ENCODE measurements around a stretch of chr6.

DNA sequence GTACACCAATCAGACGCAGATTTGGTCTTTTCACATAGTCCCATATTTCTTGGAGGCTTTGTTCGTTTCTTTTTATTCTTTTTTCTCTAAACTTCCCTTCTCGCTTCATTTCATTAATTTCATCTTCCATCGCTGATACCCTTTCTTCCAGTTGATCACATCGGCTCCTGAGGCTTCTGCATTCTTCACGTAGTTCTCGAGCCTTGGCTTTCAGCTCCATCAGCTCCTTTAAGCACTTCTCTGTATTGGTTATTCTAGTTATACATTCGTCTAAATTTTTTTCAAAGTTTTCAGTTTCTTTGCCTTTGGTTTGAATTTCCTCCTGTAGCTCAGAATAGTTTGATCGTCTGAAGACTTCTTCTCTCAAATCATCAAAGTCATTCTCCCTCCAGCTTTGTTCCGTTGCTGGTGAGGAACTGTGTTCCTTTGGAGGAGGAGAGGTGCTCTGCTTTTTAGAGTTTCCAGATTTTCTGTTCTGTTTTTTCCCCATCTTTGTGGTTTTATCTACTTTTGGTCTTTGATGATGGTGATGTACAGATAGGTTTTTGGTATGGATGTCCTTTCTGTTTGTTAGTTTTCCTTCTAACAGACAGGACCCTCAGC is 120.6 kb upstream of the SIM1 start:
- PRO-cap, 2 experiments = no peak in any of the 2 experiments

GRCh38 chr6:101203178-101203512 is 190.4 kb upstream of the GRIK2 start:
- PRO-cap, 2 experiments = no peak in any of the 2 experiments

DNA sequence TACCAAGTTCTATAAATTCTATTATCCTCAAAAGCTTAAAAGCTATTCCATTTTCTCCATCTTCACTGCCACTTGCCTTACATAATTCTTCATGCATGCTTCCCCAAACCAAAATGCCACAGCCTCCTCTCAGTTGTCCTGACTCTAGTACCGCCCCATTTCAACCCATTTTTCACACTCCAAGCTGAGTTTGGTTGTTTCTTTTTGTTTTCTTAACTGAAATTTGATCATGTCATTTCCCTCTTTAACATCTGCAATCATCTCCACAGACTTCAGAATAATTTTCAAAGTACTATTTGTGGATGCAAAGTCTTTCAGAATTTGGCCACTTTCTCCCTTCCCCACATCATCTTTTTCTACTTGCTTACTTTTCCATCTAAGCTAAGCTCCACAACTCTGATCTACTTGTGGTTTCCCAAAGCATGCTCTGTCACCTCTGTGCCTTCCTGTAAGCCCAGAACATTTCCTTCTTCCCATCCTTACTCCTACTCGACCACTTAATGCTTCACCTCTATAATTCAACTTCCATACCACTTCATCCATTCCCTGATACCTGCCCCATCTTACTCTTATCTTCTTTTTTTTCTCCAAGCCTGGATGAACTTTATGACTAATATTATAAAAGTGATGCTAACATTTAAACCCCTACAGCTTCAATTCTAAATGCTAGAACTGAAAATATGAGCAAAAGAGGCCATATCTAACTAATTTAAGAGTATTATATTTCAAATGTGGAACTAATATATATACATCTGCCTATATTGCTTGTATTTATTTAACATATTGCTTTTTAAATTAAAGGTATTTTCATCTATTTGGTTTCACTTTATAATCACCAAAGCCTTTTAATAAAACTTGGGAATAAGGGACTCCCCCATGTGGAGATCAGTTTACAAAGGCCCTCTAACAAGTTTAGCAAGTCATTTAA is 92.1 kb downstream of the HACE1 start:
- PRO-cap, 2 experiments = no peak in any of the 2 experiments

DNA sequence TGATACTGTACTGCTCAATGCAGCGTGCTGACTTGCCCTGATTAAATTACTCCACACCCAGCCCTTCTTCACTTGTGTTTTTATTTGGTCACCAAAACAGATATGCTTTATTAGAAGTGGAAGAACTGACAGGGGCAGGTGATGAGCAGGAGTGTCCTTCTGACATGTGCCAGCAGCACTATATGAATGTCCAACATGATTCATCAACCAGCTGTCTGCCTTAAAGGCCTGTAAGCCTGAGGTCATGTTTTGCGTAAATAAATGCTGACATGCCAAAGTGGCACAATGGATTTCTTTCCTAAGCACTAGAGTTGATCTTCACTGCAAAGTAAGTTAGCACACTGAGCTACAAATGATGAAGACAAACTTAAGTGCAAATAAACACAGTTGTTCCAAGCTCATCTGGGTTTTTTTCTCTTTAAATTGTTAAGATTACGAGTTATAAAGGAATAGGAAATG is 15.3 kb downstream of the POPDC3 start:
- PRO-cap, 2 experiments = no peak in any of the 2 experiments

- PRO-cap, 2 experiments = no peak in any of the 2 experiments
These were observed 25.4 kb upstream of the PREP start for GRCh38 chr6:105428067-105428895.

DNA sequence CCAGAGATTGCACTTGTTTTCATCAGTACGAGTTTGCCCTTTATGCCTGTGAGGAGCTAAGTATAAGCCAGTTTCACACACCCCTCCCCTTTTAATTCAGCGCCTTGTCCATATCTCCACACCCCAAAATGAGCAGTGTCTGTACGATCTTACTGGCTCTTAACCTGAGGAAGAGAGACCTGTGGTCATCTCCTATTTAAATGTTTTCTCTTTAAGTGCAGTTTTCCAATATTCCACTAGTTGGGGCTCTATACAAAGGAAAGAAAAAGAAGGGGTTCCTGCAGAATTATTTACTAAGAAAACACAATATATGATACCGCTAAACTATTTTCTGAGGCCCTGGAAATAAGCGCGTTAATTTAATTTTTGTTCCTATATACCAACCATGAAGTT is 81.8 kb upstream of the PREP start:
- PRO-cap, 2 experiments = no peak in any of the 2 experiments

- PRO-cap, 2 experiments = no peak in any of the 2 experiments
These were observed 293.1 kb upstream of the PRDM1 start for GRCh38 chr6:105793008-105793537.

- PRO-cap, 2 experiments = no peak in any of the 2 experiments
These were observed 202.0 kb upstream of the PRDM1 start for GRCh38 chr6:105884153-105884558.

GRCh38 chr6:106125957-106126734 is 40.0 kb downstream of the PRDM1 start:
- PRO-cap, 2 experiments = no peak in any of the 2 experiments

- PRO-cap, 2 experiments = no peak in any of the 2 experiments
These were observed 69.3 kb downstream of the PRDM1 start for GRCh38 chr6:106155426-106155859.

GRCh38 chr6:106309830-106310416 is 15.6 kb downstream of the ATG5 start:
- PRO-cap, 2 experiments = no peak in any of the 2 experiments

GRCh38 chr6:106501723-106502545 is 127.4 kb downstream of the RTN4IP1 start:
- PRO-cap, 2 experiments = no peak in any of the 2 experiments

GRCh38 chr6:106509290-106509932 is 119.9 kb downstream of the RTN4IP1 start:
- PRO-cap, 2 experiments = peak in 1 of 2 experiments; most common plus-strand start chr6:106509632 (in 1)

DNA sequence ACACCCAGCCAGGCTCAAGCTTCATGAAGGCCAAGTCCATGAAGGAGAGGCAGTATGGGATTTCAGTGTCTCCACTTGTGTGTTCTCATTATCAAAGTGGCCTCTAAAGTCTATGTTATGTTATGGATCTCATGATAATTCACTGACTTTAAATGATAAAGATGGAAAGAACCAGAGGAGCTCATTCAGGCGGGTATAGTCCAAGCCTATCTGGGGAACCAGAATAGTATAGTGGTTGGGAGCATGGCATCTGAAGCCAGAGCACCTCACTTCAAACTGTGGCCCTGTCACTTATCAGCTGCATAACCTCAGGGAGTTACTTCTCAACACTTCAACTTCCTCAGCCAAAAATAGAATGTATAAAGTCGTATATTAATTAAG is 112.8 kb downstream of the RTN4IP1 start:
- PRO-cap, 2 experiments = no peak in any of the 2 experiments

- PRO-cap, 2 experiments = no peak in any of the 2 experiments
These were observed 88.4 kb downstream of the RTN4IP1 start for GRCh38 chr6:106541042-106541241.

DNA sequence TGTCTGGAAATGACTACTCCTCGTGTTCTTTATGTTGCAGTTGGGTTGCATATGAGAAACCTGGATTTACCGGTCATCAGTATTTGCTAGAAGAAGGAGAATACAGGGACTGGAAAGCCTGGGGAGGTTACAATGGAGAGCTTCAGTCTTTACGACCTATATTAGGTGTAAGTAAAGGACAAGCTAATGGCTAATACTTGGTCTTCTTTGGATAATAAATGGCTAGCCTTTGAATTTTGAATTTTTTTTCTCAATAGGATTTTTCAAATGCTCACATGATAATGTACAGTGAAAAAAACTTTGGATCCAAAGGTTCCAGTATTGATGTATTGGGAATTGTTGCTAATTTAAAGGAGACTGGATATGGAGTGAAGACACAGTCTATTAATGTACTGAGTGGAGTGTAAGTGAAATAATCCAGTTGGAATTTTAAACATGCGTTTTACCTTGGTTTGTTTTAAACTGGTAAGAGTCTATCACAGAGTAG is 84.7 kb downstream of the RTN4IP1 start:
- PRO-cap, 2 experiments = no peak in any of the 2 experiments

DNA sequence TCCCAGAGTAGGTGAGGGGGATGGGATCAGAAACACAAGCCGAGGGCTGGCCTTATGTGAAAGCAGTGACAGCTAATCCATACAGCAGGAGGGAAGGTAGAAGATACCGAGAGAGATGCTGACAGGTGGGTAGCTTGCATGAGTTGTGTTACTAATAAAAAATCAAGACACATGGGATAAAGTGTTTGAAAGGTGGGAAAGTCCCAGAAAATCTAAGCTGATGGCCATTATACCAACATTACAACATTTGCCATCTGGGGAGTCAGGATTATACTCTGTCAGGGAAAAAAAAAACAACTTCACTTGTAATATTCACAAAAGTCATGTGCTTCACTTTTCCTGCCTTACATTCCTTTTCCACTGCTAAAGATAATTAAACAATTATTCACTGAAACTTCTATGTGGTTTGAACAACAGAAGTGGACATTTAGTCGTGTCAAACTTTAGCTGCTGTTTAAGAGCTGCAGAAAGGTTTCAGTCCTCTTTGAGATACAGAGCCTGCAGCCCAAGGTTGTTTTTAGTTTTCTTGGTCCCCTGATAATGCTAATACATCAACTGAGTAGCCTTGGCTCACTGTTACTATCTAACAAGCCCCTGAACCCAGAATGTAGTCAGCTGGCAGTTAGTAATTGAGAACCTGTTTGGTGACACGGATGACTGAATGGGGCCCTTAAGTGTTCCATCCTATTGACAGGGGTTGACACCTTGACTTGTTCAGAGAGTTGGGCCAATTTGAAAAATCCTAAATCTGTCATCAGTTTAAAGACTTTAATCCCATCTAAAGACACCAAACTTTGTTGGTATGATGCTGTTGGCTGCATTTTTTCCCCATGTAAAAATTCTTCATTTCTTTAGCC is 3.0 kb downstream of the RTN4IP1 start:
- PRO-cap, 2 experiments = no peak in any of the 2 experiments

- PRO-cap, 2 experiments = no peak in any of the 2 experiments
These were observed 64.9 kb downstream of the QRSL1 start for GRCh38 chr6:106694321-106694722.

DNA sequence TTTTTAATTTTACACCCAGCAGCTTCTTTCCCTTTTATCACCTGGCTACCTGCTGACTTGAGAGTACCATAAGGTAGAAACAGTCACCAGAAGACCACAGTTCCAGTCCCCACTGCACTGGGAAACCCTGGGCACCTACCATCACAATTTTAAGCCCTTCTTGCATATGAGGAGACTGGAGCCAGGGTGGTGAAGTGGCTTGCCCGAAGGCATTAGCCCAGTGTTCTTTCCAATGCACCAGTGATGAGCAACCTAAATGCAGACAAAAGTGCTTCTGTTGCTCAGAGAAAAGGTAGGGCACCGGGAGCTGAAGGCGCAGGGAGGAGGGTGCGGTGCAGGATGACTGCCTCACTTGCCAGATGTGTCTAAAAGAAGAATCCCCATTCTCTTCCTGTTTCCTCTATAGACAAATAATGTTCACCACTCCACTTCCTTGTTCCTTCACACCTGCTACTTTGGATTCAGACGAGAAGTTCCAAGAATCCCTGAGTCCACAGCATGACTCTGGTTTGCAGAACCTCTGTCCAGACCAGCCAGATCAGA is 86.5 kb downstream of the QRSL1 start:
- PRO-cap, 2 experiments = no peak in any of the 2 experiments

DNA sequence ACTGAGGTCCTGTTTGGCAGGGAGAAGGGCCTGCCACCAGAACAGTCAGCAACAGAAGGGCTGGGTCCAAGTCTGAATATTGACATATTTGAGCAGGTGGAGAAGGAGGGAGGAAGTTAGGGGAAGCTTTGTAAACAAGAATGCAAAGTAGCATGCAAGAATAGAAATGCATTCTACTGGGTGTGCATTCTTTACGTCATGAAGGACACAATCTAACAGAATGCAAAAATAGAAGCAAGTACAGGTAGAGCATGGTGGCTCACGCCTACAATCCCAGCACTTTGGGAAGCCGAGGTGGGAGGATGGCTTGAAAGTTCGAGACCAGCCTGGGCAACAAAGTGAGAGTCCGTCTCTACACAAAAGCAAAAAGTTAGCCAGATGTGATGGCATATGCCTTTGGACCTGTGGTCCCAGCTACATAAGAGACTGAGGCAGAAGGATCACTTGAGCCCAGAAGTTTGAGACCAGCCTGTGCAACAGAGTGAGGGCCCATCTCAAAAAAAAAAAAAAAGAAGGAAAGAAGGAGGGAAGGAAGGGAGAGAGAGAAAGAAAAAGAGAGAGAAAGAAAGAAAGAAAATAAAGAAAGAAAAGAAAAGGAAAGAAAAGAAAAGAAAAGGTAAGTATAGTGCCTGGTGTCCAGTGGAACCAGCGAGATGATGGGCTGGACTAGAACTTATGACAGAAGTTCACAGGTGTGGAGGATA is 100.7 kb downstream of the QRSL1 start:
- PRO-cap, 2 experiments = no peak in any of the 2 experiments

Measured in cytotoxic T cell (primary cell).